ENCODE results near the genes CBLN4 and SPO11.

GRCh38 chr20:53767549-53768119 lies 174.0 kb upstream of the ZNF217 start:
- RRBS, 2 experiments = no CpG with 5 or more reads among the region's 2 CpGs

DNA sequence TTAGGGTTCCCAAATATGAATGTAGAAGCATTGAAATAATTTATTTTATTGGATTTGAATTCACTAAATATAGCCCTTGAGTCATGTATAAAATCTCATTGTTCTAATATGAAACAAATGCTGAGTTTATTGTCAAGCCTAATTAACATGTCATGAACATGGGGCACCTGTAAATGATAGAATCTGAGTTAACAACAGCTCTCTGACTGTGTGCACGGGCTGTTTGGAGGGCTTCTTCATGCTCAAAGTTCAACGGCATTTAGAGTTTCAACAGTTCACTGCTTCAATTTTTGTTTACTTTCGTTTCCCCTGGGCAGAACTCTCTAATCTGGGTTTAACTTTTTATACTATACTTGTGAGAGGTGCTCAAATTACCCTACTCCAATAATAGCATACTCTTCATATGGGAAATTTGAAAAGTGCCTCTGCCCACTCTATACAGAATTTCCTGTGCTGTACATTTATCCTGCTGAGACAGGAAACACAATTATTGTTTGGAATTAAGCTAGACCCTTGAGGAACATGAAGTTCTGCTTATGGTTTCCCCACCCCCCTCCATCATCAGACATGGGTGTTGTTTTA lies 236.4 kb upstream of the ZNF217 start:
- RRBS, 2 experiments = no CpG with 5 or more reads among the region's 3 CpGs

- RRBS, 2 experiments = no CpG with 5 or more reads among the region's 6 CpGs
Measured at GRCh38 chr20:53865605-53866595, 204.5 kb downstream of the BCAS1 start.

GRCh38 chr20:53869451-53870125 lies 200.8 kb downstream of the BCAS1 start:
- RRBS, 2 experiments = no CpG with 5 or more reads among the region's 9 CpGs

- RRBS, 2 experiments = no CpG with 5 or more reads among the region's 8 CpGs
Measured at GRCh38 chr20:53899396-53900117, 170.8 kb downstream of the BCAS1 start.

GRCh38 chr20:54268444-54268643 lies 60.5 kb downstream of the PFDN4 start:
- RRBS, 2 experiments = no CpG with 5 or more reads among the region's 2 CpGs

- RRBS, 2 experiments = no CpG with 5 or more reads among the region's 4 CpGs
Measured at GRCh38 chr20:54524672-54525329, 49.4 kb downstream of the DOK5 start.

GRCh38 chr20:56005347-56005600 lies at the start of gene CBLN4:
Gene CBLN4, minus strand, starts transcription at chr20:56005519.
- RRBS, 2 experiments = 1% methylated on average over 12 to 17 of the region's 30 CpGs

DNA sequence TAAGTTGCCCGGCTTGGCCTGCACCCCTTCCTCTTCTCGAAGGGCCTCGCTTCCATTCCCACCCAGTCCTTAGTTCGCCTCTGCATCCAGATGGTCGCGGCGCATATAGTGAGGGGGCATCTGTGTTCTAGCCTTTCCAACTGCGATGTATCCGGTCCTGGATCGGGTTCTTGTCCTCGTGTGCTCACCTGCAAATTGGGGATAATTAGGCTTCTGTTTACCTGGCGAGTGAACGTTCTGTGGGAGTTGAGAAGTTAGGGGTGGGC lies 332 bp downstream of the CSTF1 start:
- RRBS, 2 experiments = no CpG with 5 or more reads among the region's 13 CpGs

DNA sequence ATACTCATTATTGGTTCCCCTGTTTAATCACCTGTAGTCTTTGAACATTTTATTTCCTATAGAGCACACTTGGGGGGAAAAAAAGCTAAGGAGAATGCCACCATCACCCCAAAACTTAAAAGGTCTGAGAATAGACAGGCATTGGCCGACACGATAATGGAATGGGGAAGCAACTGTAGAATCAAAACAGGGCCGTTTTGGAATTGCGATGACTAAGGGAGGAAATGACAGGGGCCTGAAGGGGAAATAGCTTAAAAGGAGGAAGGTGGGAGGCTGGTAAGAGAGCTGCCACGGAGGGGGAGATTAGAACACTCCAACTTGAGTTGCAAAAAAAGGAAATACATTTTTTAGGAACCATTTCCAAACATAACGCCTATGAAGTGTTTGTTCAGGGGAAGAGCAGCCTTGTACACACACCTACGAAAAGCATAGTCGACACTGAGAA lies 6.9 kb downstream of the CASS4 start:
- RRBS, 2 experiments = no CpG with 5 or more reads among the region's 8 CpGs

DNA sequence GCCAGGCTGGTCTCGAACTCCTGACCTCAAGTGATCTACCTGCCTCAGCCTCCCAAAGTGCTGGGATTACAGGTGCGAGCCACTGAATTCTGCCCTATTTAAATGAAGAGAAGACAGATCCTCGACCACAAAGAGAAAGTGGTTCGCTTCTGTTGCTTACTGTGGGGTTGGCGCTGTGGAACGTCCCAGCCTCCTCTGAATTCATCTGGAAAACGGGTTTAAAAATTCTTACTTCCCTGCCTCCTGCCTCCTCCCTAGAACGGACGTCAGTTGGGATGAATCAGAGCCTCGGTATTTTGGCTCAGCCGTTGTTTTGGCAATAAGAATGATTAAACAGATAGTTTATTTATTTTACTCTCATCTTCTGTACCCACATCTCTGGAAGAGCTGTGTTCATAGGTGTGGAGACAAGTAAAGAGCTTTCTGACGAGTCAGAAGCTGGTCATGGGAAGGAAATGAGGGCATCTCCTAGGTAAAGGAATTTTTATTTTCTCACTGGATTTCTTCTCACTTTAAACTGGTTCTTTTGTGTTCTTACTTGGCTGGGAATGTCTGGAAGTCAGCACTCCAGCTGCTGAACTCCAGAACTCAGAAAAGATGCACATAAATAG lies 158.5 kb downstream of the TFAP2C start:
- RRBS, 2 experiments = no CpG with 5 or more reads among the region's 12 CpGs

DNA sequence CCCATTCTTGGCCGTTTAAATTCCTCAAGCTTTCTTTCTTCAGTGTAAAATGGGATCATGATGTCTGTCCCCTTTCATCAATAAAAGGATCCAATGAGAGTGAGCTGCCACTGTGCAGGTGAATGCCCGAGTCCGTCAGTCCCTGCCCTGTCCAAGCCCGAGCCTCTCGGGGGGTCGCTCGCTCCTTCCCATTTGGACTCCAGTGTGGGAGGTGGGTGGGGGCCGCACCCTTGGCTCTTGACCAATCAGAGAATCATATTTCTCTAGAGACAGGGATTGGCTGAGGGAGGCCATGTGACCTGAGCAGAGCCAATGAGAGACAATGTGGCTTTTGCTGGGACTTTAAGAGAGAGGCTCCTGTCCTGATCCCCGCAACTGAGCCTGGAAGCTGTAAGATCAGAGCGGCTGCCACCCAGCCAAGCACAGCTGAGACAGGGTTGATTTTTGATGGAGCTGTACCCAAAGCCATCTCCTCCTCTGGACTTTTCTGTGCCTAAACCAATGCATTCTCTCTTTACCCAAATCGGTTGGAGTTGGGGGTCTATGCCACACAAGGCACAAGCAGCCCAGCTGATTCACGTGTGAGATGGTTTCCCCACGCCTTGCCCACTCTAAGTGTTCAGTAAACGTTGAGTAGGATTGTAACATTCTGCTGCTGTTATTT lies 199.3 kb downstream of the TFAP2C start:
- RRBS, 2 experiments = no CpG with 5 or more reads among the region's 14 CpGs

DNA sequence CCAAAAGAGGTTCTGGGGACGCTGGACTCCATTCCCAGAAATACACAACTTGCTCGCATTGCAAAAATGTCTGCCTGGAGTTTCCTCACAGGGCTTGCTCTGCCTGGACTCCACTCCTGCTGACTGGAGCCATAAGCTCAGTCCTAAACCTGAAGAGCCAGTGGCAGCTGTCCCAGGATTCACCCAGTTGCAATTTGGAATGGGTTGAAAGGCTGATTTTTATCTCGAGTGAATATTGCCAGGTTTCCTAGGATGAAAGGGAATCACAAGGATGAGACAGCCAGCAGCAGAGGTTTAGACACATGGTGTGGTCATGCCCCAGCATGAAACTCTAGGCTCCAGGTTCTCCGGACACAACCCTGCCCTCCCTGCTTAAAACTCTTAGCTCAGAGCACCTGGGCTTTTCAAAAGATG lies 223.3 kb downstream of the BMP7 start:
- RRBS, 2 experiments = no CpG with 5 or more reads among the region's 4 CpGs

DNA sequence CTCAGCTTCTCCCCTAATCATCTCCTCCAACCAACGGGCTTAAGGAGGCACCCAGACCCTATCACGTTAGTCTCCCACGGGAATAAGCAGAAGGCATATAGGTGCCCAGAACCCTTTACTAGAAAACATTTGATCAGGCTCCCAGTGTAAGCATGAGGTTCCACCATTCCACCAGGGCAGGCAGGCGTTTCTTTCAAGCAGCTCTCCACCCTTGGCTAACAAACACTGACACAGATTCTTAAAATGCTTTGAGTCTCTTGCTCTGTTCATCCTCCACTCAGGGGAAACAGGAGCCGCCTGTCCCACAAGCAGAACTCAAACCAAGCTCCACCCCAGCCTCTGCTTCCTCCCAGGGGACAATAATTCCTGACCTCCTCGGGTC lies 19.0 kb downstream of the BMP7 start:
- RRBS, 2 experiments = no CpG with 5 or more reads among the region's 6 CpGs

DNA sequence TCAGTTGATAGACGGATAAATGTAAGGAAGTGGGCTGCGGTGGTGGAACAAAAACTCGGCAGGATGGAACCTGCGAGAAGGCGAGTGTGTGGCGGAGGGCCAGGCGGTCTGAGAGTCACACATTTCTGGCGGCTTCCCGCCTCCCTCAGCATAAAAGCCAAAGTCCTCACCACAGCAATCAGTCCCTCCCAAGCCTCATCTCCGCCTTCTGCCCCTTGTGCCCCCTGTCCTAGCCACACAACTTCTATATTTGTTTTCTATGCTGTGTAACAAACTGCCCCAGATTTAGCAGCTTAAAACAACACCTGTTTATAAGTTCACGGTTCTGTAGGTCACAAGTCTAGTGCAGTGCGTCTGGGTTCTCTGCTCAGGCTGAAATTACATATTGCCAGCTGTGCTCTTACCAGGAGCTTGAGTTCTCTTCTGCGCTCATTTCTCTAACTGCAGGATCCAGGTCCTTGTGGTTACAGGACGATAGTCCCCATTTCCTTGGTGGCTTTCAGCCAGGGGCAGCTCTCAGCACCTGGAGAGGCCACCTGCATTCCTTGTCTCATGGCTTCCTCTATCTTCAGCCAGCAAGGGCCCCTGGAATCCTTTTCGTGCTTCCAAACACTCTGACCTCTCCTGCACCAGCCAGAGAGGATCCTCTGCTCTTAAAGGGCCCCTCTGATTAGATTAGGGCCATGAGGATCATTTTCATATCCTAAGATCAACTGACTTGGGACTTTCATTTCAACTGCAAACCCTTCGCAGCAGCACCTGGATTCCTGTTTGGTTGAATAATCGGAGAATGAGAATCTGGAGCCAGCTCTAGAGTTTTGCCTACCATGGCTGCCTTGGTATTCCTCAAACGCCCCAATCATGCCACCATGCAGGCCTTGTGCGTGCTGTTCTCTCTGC lies 11.6 kb upstream of the SPO11 start:
- RRBS, 2 experiments = no CpG with 5 or more reads among the region's 19 CpGs

- RRBS, 2 experiments = no CpG with 5 or more reads among the region's 40 CpGs
Measured at GRCh38 chr20:57329489-57330066, at the start of gene SPO11. Gene SPO11, plus strand, starts transcription at chr20:57329803.

GRCh38 chr20:57374584-57375157 lies 16.5 kb upstream of the RBM38 start:
- RRBS, 2 experiments = no CpG with 5 or more reads among the region's 13 CpGs

DNA sequence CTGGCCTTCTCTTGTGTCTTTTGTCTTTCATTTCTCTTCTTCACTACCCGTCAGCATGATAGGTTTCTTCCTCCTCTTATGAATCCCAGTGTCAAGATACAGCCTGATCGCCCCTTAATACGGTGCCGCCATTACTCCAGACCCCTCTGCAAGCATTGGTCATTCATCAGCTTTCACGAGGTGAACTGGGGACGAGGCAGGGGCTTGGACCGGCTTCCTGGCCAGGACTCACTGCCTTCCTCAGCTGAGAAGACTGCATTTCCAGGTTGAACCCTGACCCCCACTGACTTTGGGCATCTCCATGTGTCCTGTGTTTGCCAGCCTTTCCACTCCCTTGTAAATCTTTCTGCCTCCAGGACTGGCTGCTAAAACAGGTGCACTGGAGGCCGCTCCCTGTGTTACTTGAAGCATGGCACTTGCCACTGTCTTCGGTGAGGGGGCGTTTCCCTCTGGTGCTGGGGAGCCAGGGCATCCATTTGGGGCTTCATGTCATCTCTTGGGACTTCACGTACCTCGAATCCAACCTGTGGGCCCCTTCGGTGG lies 6.8 kb upstream of the RBM38 start:
- RRBS, 2 experiments = no CpG with 5 or more reads among the region's 13 CpGs

GRCh38 chr20:57388815-57389689 lies 2.1 kb upstream of the RBM38 start:
- RRBS, 2 experiments = 1 to 3% methylated on average over 20 of the region's 62 CpGs

- RRBS, 2 experiments = 89% methylated on average over 4 of the region's 27 CpGs; no CpG with 5 or more reads in 1 of the 2 experiments
Measured at GRCh38 chr20:57393624-57394675, 2.8 kb downstream of the RBM38 start.